Kidney epithelial cell (primary cell): ENCODE measurements around the genes PLAAT1, GP5 and FAM43A.

- RAMPAGE, long total RNA, result no peak
- RRBS, result no CpG with 5 or more reads among the region's 3 CpGs
Measured at GRCh38 chr3:190809890-190810220, 52.6 kb downstream of the GMNC start.

DNA sequence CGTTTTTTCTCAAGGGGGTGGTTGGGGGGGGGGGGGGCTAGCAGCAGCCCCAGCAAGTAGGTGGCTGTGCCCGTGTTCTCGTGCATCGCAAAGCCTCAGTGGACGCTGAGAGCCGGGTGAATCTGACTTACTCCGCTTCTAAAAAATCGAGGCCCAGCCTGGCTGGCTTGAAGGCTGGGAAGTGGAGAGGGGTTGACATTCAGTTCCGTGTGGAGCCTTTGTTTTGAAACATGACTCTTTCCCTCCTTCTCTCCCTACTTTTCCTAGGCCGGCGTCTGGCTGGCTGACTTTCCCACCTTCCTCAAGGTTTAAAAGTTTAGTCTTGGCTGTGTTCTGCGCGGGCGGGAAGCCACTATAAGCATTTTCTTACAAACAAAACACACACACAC lies 412 bp downstream of the UTS2B start:
- RAMPAGE, long total RNA, result no peak
- RRBS, result no CpG with 5 or more reads among the region's 14 CpGs

GRCh38 chr3:191926945-191927704 lies 466.2 kb downstream of the PYDC2 start:
- RAMPAGE, long total RNA, result no peak
- RRBS, result no CpG with 5 or more reads among the region's 7 CpGs

DNA sequence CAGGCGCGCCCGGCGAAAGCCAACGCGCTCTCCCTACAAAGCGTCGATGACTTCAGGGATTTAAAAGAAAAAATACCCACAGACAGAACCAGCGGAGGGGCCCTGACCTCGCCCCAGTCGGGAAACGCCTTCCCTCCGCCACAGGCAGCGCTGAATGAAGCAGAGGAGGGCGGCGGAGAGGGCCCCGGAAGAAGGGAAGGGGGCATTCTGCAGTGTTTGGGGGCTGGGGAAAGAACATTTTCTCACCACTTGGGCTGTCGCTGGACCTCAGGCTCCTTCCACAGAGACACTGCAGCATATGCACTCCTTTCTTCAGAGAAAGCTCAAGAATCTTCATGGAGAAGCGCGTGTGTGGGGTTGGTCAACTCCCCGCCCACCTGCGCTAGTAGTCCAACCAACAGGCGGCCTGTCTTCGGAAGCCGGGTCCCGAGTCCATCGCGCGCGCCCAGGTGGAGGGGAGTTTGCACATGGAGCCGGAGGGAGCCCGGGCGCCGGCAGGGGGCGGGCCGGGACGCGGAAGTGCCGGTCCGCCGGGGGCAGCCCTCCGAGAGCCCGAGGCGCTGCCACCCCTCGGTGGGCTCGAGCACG lies 212.8 kb downstream of the FGF12 start:
- RAMPAGE, long total RNA, result no peak
- RRBS, result 1% methylated on average over 14 of the region's 47 CpGs

- RAMPAGE, long total RNA, result no peak
- RRBS, result no CpG with 5 or more reads among the region's 8 CpGs
Measured at GRCh38 chr3:192867631-192868433, 49.8 kb downstream of the MB21D2 start.

DNA sequence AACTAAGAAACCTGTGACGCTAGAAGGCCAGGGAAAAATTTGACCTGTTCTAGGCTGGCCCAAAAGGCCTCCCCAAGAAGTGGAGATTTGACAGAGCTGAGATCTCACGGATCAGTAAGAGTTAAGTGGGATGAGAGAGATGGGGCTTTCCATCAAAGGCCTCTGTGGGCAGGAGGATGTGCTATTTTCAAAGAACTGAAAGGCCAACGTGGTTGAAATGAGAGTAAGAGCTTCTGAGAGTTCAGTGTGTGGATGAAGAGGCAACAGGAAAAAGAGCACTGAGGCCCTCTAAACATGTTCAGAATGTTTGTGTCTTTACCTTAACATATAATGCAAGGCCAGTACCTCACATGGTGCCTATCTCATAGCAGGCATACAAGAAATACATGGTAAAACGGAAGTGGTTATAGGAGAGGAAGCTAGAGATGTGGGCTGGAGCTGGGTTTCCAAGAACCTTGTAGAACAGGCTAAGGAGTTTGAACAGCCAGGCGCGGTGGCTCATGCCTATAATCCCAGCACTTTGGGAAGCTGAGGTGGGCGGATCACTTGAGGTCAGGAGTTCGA lies 18.8 kb downstream of the MB21D2 start:
- RAMPAGE, long total RNA, result no peak
- RRBS, result no CpG with 5 or more reads among the region's 8 CpGs

- RAMPAGE, long total RNA, result no peak
- RRBS, result 1% methylated on average over 38 of the region's 93 CpGs
Measured at GRCh38 chr3:193240896-193241687, at the start of gene PLAAT1. Gene PLAAT1, plus strand, starts transcription at chr3:193241222.

- RAMPAGE, long total RNA, result no peak
- RRBS, result no CpG with 5 or more reads among the region's 21 CpGs
Measured at GRCh38 chr3:193743772-193744977, 151.2 kb downstream of the OPA1 start.

GRCh38 chr3:193910652-193911447 lies 225.1 kb upstream of the HES1 start:
- RAMPAGE, long total RNA, result no peak
- RRBS, result no CpG with 5 or more reads among the region's 4 CpGs

DNA sequence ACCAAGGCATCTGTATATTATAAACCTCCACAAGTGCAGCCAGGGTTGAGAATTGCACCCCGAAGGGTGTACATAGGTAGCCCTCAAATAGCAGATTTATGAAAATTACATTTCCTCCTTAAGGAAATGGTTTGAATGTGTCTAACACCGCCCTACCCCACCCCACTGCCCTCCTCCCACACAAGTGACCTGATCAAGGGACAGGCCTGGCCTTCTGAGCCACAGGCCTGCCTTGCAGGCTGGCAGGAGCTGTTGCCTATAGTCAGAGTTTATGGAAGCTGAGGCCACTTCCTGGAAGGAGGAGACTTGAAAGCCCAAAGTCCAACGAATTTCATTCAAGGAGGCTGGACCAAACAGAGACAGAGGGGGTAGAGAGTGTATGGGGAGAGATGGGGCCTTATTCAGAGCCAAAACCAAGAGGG lies 100.6 kb upstream of the HES1 start:
- RAMPAGE, long total RNA, result no peak
- RRBS, result no CpG with 5 or more reads among the region's 3 CpGs

DNA sequence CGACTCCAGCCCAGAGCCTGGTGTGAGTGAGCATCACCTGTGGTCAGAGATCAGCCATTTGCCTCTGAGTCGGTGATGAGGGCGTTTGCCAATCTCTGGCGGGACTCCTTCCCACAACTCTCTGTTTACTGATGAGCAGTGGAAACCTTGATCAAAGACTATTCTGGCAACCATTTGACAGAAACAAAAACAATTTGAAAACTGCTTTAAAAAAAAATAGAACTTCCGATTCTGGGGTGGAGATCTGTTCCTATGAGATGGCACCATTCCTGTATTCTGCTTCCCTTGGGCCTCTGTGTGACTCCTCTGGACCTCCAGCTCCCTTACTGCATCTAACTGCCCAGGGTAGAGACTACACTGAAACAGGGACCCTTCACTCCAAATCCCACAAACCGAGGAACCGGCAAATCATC lies 63.7 kb upstream of the HES1 start:
- RAMPAGE, long total RNA, result no peak
- RRBS, result no CpG with 5 or more reads among the region's 7 CpGs

GRCh38 chr3:194136746-194137393 lies 922 bp downstream of the HES1 start:
- RAMPAGE, long total RNA, result no peak
- RRBS, result 1% methylated on average over 6 of the region's 42 CpGs

- RAMPAGE, long total RNA, result no peak
- RRBS, result no CpG with 5 or more reads among the region's 2 CpGs
Measured at GRCh38 chr3:194194649-194195078, 58.7 kb downstream of the HES1 start.

- RAMPAGE, long total RNA, result no peak
- RRBS, result no CpG with 5 or more reads among the region's 20 CpGs
Measured at GRCh38 chr3:194267822-194268316, 83.3 kb downstream of the CPN2 start.

GRCh38 chr3:194399173-194399542 lies at the start of gene GP5:
Gene GP5, minus strand, starts transcription at chr3:194399266.
- RAMPAGE, long total RNA, result no peak
- RRBS, result no CpG with 5 or more reads among the region's 2 CpGs

DNA sequence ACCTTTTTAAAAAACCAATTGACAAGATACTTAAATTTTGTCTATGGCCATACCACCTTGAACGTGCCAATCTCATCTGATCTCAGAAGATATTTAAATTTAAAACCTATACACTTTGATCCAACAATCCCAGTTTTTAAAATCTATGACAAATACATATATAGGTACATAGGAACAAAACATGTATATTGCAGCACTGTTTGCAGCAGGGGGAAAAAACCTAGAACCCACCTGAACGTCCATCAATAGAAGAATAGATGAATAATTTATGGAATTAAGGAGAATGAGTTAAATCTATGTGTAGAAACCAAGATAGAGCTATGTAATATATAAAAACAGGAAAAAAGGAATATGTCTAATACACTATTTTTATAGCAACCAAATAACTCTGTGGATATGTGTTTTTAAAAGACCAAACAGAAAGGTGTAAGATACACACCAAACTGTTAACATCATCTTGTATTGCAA lies 13.2 kb downstream of the ATP13A3 start:
- RAMPAGE, long total RNA, result no peak
- RRBS, result no CpG with 5 or more reads among the region's 2 CpGs

DNA sequence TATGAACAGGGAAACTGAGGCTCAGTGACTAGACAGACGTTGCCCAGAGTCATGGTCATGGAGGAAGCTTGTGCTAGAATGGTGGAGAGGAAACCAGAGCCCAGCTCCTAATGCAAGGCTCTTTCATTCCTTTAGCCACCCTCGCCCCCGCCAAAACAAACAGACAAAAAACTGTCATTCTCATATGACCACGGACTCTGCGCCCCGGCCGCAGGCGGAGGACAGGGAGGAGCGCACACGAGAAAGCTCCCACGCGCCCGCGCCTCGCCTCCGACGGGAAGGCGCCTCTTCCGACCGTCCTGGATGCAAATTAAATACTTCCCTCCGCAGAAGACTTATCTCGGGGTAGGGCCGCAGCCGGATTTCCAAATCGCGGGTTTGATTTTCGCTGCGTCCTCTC lies 519 bp upstream of the ATP13A3 start:
- RAMPAGE, long total RNA, result no peak
- RRBS, result 2% methylated on average over 5 of the region's 28 CpGs

GRCh38 chr3:194536747-194537348 lies 50.0 kb upstream of the ATP13A3 start:
- RAMPAGE, long total RNA, result no peak
- RRBS, result no CpG with 5 or more reads among the region's 2 CpGs

DNA sequence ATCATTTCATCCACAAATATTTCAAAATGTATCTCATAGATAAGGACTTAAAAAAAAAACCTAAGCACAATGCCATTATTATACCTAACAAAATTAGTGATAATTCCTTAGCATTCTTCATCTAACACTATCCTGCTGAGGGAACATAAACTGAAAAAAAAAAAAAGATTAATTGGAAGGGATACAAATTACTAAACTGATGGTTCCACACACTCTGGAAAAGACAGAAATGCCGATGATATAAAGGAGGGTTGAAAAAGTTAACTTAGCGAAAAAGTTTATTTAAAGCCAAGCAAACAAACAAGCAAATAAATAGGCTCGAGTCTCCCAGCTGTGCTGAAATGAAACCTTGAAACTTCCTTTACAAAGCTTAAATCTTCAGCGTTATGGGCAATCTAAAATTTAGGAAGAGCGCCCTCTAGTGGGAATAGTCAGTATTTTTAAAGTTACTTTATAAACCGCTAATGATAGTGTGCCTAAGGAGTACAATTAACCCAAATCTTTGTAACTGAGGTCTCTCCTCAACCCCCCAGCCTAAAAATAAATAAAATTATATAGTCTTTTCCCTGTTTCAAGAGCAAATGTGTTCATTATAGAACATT lies 38.6 kb downstream of the TMEM44 start:
- RAMPAGE, long total RNA, result no peak
- RRBS, result no CpG with 5 or more reads among the region's 6 CpGs

GRCh38 chr3:194685603-194686522 lies at the start of gene FAM43A:
Gene FAM43A, plus strand, starts transcription at chr3:194685883.
- RAMPAGE, long total RNA, result no peak
- RRBS, result 2% methylated on average over 49 of the region's 77 CpGs